ENCODE measurements around a stretch of chr9.

GRCh38 chr9:37963963-37964814 lies 60.3 kb upstream of the SLC25A51 start:
- RAMPAGE, long total RNA: no peak
- RRBS: no CpG with 5 or more reads among the region's 16 CpGs
PRO-cap:
- standard: no peak
- CoPRO, capped RNA only, 2 experiments: no peak in any of the 2 experiments
- CoPRO, capped and uncapped RNA, 2 experiments: no peak in any of the 2 experiments
- CoPRO, uncapped RNA only, 2 experiments: no peak in any of the 2 experiments
CAGE:
- cytosol, long polyA plus RNA: no peak
- long polyA plus RNA: no peak
- nucleolus, long total RNA: no peak
- nucleus, long polyA plus RNA: no peak

DNA sequence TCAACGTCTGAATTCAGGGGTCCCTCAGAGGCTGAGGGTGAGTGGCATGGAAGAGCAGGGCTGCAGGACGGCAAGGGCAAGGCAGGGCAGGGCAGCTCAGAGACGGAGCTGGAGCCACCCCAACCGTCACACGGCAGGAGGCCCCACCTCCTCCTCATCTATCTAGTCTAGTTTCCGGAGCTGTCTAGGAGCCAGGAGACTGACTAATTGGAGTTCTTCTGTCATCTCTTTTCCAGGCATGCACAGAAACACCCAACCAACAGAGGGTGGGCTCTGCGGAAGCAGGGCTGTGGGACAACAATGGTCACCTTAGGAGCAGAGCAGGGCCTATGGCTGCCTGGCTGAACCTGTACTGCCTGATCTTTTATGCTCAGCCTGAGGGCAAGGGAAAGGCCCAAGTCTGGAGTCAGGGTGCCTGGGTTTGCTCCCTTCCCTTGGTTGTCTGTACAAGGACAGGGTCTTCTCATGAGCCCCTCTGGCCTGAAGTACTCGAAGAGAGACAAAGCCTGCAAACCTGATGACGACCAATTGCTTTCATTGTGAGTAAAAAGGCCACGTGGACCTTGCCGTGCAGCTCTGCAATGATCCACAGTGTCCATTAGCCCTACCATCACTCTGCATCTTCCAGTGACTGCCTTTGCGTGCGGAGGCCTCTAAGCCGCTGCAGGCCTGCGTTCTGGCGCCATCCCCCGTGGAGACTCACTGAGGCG lies 81.1 kb upstream of the SLC25A51 start:
- RAMPAGE, long total RNA: no peak
- RRBS: no CpG with 5 or more reads among the region's 18 CpGs
PRO-cap:
- standard: bidirectional peak, plus-strand start at position 165 of the sequence, minus-strand start at position 98 of the sequence
- CoPRO, capped RNA only, 2 experiments: peak in 1 of 2 experiments; most common plus-strand start position 295 of the sequence (in 1); most common minus-strand start position 98 of the sequence (in 1)
- CoPRO, capped and uncapped RNA, 2 experiments: no peak in any of the 2 experiments
- CoPRO, uncapped RNA only, 2 experiments: no peak in any of the 2 experiments
CAGE:
- cytosol, long polyA plus RNA: no peak
- long polyA plus RNA: no peak
- nucleolus, long total RNA: no peak
- nucleus, long polyA plus RNA: no peak

DNA sequence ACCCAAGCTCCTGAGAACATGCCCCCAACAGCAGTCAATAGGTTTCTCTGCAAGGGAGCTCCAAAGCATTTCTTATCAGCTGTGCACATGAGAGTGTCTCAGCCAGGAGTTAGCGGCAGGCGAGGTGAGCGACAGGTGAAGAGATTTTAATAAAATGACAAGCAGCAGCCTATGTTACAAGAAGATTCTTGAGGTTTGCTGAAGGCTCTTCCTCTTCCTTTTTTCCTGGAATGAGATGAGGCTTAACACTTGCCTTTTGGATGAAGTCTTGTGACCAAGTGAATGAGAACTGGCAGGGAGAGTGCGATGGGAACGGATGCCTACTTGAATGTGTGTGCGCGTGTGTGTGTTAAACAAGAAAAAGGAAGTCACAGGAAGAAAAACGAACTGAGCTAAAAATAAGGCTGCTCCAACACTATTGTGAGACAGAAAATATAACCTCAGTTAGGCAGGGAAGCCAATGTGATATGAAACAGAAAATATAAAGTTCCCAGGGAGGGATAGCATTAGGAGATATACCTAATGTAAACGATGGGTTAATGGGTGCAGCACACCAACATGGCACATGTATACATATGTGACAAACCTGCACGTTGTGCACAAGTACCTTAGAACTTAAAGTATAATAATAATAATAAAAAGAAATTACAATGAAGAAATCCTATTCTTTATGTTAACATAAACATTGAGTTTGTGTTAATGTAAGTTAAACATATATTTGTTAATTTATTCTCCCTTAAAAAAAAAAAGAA lies 75.9 kb downstream of the SHB start:
- RAMPAGE, long total RNA: no peak
- RRBS: no CpG with 5 or more reads among the region's 10 CpGs
PRO-cap:
- standard: no peak
- CoPRO, capped RNA only, 2 experiments: no peak in any of the 2 experiments
- CoPRO, capped and uncapped RNA, 2 experiments: no peak in any of the 2 experiments
- CoPRO, uncapped RNA only, 2 experiments: no peak in any of the 2 experiments
CAGE:
- cytosol, long polyA plus RNA: no peak
- long polyA plus RNA: no peak
- nucleolus, long total RNA: no peak
- nucleus, long polyA plus RNA: no peak

DNA sequence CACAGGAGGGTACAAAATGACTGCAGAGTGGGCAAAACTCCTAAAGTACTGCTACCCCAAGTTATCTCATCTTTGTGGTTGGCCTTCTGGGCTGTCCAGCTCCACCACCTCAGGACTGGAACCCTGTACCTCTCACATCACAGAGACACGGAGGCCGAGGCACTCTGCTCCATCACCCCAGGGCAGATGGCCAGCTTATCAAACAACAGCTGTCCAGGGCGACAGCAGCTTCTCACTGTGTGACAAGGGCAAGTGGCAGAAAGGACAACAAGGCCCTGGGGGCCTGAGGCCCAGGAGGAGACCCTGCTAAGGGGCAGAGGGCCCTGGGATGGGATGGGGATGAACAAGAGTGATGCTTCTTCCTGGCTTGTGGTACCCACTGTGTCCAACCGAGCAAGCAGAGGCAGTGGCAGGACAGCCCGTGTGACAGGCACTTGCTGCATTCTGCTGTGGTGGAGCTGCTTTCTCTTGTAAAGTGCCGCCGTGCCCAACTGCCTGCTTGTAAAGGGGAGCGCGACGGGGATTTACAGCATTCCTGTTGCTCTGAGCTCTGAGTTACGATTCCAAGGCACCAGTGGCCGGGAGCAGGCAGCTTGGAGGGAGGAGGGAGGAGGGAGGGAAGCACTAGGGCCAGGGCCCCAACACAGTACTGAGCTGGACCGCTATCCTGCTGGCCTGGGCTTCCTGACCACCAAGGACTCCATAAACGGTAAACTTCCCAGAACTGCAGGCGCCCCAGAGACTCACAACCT lies 71.2 kb downstream of the SHB start:
- RAMPAGE, long total RNA: no peak
- RRBS: no CpG with 5 or more reads among the region's 15 CpGs
PRO-cap:
- standard: no peak
- CoPRO, capped RNA only, 2 experiments: no peak in any of the 2 experiments
- CoPRO, capped and uncapped RNA, 2 experiments: no peak in any of the 2 experiments
- CoPRO, uncapped RNA only, 2 experiments: no peak in any of the 2 experiments
CAGE:
- cytosol, long polyA plus RNA: no peak
- long polyA plus RNA: no peak
- nucleolus, long total RNA: no peak
- nucleus, long polyA plus RNA: no peak

- RAMPAGE, long total RNA: no peak
- RRBS: no CpG with 5 or more reads among the region's 16 CpGs
PRO-cap:
- standard: no peak
- CoPRO, capped RNA only, 2 experiments: no peak in any of the 2 experiments
- CoPRO, capped and uncapped RNA, 2 experiments: no peak in any of the 2 experiments
- CoPRO, uncapped RNA only, 2 experiments: no peak in any of the 2 experiments
CAGE:
- cytosol, long polyA plus RNA: no peak
- long polyA plus RNA: no peak
- nucleolus, long total RNA: no peak
- nucleus, long polyA plus RNA: no peak
Observed at GRCh38 chr9:38017130-38017975, 51.7 kb downstream of the SHB start.

DNA sequence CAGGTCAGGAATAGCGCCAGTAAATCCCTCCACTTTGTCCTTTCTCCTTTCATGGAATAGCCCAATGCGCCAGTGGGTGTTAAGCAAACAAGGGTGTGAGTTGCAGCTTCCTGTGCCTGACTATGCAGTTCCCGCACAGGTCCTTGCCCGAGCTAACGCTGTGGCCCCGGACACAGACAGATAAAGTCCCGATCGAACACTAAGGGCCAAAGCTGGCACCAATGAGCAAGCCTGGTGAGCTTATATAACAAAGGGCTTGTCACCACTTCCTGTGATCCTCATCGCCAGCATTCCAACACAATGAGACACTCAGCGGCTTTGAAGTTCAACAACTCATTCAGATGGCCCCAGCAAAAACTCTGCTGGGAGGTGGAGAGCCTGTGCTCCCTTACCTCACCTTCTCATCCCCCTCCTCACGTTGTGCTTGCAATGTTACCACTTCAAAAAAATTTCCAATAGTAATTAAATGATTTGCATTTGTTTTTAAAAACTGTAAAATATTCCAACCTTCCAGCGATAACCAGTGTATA lies 21.3 kb downstream of the SHB start:
- RAMPAGE, long total RNA: no peak
- RRBS: no CpG with 5 or more reads among the region's 12 CpGs
PRO-cap:
- standard: no peak
- CoPRO, capped RNA only, 2 experiments: no peak in any of the 2 experiments
- CoPRO, capped and uncapped RNA, 2 experiments: no peak in any of the 2 experiments
- CoPRO, uncapped RNA only, 2 experiments: no peak in any of the 2 experiments
CAGE:
- cytosol, long polyA plus RNA: no peak
- long polyA plus RNA: no peak
- nucleolus, long total RNA: no peak
- nucleus, long polyA plus RNA: no peak

GRCh38 chr9:38227686-38228090 lies 158.7 kb upstream of the SHB start:
- RAMPAGE, long total RNA: no peak
- RRBS: no CpG with 5 or more reads among the region's 9 CpGs
PRO-cap:
- standard: no peak
- CoPRO, capped RNA only, 2 experiments: no peak in any of the 2 experiments
- CoPRO, capped and uncapped RNA, 2 experiments: no peak in any of the 2 experiments
- CoPRO, uncapped RNA only, 2 experiments: no peak in any of the 2 experiments
CAGE:
- cytosol, long polyA plus RNA: no peak
- long polyA plus RNA: no peak
- nucleolus, long total RNA: no peak
- nucleus, long polyA plus RNA: no peak

DNA sequence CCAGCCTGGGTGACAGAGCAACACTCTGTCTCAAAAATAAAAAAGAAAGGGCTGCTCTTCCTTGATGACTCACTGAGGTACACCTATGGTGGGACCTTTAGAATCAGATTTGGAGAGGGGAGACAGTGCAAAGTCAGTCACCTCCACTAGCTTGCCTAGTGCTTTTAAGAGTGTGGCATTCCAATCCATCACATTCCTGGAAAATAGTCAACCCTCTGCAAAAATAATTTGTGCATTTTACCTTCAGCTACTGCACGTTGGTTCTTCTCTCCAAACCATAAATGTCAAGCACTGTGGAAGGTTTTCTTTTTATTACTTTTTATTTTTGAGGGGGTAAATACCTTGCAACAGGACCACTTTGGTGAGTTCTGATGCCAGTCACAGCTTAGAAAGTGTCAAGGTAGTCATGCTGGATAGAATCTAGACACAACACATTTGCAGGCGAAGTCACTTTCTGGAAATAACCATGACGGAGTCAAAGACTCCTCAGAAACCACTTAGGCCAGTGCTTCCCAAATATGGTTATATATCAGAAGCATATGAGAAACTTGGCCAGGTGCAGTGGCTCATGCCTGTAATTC lies 9.3 kb upstream of the ALDH1B1 start:
- RAMPAGE, long total RNA: no peak
- RRBS: no CpG with 5 or more reads among the region's 3 CpGs
PRO-cap:
- standard: no peak
- CoPRO, capped RNA only, 2 experiments: no peak in any of the 2 experiments
- CoPRO, capped and uncapped RNA, 2 experiments: no peak in any of the 2 experiments
- CoPRO, uncapped RNA only, 2 experiments: no peak in any of the 2 experiments
CAGE:
- cytosol, long polyA plus RNA: no peak
- long polyA plus RNA: no peak
- nucleolus, long total RNA: no peak
- nucleus, long polyA plus RNA: no peak

DNA sequence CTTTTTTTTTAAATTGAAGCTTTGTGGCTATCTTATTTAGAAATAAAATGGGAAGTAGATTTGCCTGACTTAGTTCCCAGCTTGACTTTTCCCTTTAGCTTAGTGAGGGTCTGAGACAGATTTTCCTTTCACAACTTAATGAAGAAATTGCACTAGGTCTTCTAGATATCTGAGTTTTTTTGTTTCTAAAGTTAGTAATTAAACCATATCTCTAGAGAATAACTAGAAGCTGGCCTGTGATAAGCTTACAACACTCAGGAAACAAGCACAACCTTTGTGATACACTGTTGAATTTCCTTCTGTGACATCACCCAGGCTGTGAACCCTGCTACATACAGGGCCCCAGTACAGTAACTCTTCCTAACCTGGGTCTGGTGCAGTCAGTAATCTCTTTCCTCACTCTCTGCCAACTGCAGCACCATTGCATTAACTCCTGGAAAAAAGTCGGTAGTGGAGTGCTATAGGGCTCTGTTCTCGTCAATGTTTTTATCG lies 10.5 kb upstream of the IGFBPL1 start:
- RAMPAGE, long total RNA: no peak
- RRBS: no CpG with 5 or more reads among the region's 3 CpGs
PRO-cap:
- standard: no peak
- CoPRO, capped RNA only, 2 experiments: no peak in any of the 2 experiments
- CoPRO, capped and uncapped RNA, 2 experiments: no peak in any of the 2 experiments
- CoPRO, uncapped RNA only, 2 experiments: no peak in any of the 2 experiments
CAGE:
- cytosol, long polyA plus RNA: no peak
- long polyA plus RNA: no peak
- nucleolus, long total RNA: no peak
- nucleus, long polyA plus RNA: no peak

- RAMPAGE, long total RNA: no peak
- RRBS: no CpG with 5 or more reads among the region's 6 CpGs
PRO-cap:
- standard: no peak
- CoPRO, capped RNA only, 2 experiments: no peak in any of the 2 experiments
- CoPRO, capped and uncapped RNA, 2 experiments: no peak in any of the 2 experiments
- CoPRO, uncapped RNA only, 2 experiments: no peak in any of the 2 experiments
CAGE:
- cytosol, long polyA plus RNA: no peak
- long polyA plus RNA: no peak
- nucleolus, long total RNA: no peak
- nucleus, long polyA plus RNA: no peak
Observed at GRCh38 chr9:38437420-38437905, 13.2 kb upstream of the IGFBPL1 start.

- RAMPAGE, long total RNA: no peak
- RRBS: no CpG with 5 or more reads among the region's 9 CpGs
PRO-cap:
- standard: no peak
- CoPRO, capped RNA only, 2 experiments: no peak in any of the 2 experiments
- CoPRO, capped and uncapped RNA, 2 experiments: no peak in any of the 2 experiments
- CoPRO, uncapped RNA only, 2 experiments: no peak in any of the 2 experiments
CAGE:
- cytosol, long polyA plus RNA: no peak
- long polyA plus RNA: no peak
- nucleolus, long total RNA: no peak
- nucleus, long polyA plus RNA: no peak
Observed at GRCh38 chr9:38649705-38650477, 29.5 kb upstream of the ANKRD18A start.

- RAMPAGE, long total RNA: no peak
- RRBS: no CpG with 5 or more reads among the region's 54 CpGs
PRO-cap:
- standard: bidirectional peak, plus-strand start at chr9:39809417, minus-strand start at chr9:39809282; bidirectional peak, plus-strand start at chr9:39809760, minus-strand start at chr9:39809764
- CoPRO, capped RNA only, 2 experiments: peak in 2 of 2 experiments; most common plus-strand start chr9:39809417 (in 2); most common minus-strand start chr9:39809263 (in 1)
- CoPRO, capped and uncapped RNA, 2 experiments: peak in 2 of 2 experiments; most common plus-strand start chr9:39809407 (in 1); most common minus-strand start chr9:39809277 (in 1)
- CoPRO, uncapped RNA only, 2 experiments: no peak in any of the 2 experiments
CAGE:
- cytosol, long polyA plus RNA: no peak
- long polyA plus RNA: no peak
- nucleolus, long total RNA: no peak
- nucleus, long polyA plus RNA: no peak
Observed at GRCh38 chr9:39809111-39810322, 454.0 kb downstream of the SPATA31A1 start.

DNA sequence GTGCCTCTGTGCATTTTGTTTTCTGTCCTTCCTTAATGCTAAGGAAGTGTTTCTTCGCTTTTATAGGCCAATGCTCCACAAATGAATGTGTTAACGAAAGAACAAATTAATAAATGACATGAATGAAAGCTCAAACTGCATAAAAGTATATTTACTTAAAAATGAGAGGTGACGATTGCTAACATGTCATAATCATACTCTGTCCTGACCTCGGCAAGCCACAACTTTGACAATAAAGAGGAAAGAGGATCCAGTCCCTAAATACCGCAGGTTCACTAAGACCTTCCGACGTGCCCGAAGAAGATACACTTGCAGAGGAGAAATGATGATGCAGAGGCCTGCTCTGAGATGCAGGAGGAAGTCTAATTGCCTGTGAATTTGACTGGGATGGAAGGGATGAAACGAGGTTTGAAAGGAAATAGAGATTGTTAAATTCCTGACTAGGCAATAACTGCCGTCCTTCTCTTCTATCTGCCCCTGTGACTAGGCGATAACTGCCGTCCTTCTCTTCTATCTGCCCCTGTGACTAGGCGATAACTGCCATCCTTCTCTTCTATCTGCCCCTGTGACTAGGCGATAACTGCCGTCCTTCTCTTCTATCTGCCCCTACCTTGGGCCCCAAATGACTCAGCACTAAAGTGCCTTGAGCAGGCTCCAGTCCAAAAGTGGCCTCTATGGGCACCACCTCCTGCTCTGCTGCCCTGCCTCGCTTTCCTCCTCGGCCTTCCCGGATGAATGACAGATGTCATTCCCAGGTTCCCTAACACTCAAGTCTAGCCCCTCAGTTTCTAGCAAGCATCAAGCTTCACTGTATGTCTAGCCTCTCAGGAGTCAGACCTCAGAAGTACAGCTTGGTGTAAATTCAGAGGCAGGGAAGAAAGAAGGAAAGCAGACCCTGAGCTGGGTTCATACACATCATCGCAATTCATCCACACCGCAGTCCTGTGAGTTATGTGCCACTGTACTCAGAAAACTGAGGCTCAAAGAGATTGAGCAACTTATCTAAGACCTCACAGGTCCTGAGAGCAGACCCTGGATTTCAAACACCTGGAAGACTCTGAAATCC lies 189.2 kb downstream of the FOXD4L6 start:
- RAMPAGE, long total RNA: no peak
- RRBS: no CpG with 5 or more reads among the region's 20 CpGs
PRO-cap:
- standard: unidirectional peak, minus-strand start at position 234 of the sequence
- CoPRO, capped RNA only, 2 experiments: peak in 2 of 2 experiments; most common plus-strand start position 636 of the sequence (in 1); most common minus-strand start position 368 of the sequence (in 1)
- CoPRO, capped and uncapped RNA, 2 experiments: no peak in any of the 2 experiments
- CoPRO, uncapped RNA only, 2 experiments: no peak in any of the 2 experiments
CAGE:
- cytosol, long polyA plus RNA: no peak
- long polyA plus RNA: no peak
- nucleolus, long total RNA: no peak
- nucleus, long polyA plus RNA: no peak

DNA sequence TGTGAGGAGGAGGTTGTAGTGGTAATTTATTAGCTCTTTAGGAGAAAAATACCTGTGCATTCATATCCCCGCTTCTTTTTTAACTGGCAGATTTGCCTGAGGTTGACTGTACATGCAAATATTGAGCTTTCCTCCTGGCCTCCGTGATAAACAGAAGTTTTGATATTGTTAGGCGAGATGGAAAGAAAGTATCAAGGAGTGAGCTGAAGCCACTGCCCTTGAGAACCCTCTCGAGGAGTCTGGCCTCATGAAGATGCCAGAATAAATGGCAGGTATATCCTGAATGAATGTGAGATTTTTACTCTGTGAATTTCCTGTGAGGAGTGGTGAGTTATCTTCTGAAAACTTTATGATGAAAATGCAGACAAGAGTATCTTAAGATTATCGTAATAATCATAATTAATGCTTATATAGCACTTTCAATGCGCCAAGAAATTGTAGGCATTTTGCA lies 135.3 kb downstream of the FOXD4L6 start:
- RAMPAGE, long total RNA: no peak
- RRBS: no CpG with 5 or more reads among the region's 6 CpGs
PRO-cap:
- standard: no peak
- CoPRO, capped RNA only, 2 experiments: no peak in any of the 2 experiments
- CoPRO, capped and uncapped RNA, 2 experiments: no peak in any of the 2 experiments
- CoPRO, uncapped RNA only, 2 experiments: no peak in any of the 2 experiments
CAGE:
- cytosol, long polyA plus RNA: no peak
- long polyA plus RNA: no peak
- nucleolus, long total RNA: no peak
- nucleus, long polyA plus RNA: no peak

GRCh38 chr9:41150234-41150578 lies 21.7 kb upstream of the FOXD4L6 start:
- RAMPAGE, long total RNA: no peak
- RRBS: no CpG with 5 or more reads among the region's 15 CpGs
PRO-cap:
- standard: no peak
- CoPRO, capped RNA only, 2 experiments: no peak in any of the 2 experiments
- CoPRO, capped and uncapped RNA, 2 experiments: no peak in any of the 2 experiments
- CoPRO, uncapped RNA only, 2 experiments: no peak in any of the 2 experiments
CAGE:
- cytosol, long polyA plus RNA: no peak
- long polyA plus RNA: no peak
- nucleolus, long total RNA: no peak
- nucleus, long polyA plus RNA: no peak

- RAMPAGE, long total RNA: no peak
- RRBS: no CpG with 5 or more reads among the region's 44 CpGs
PRO-cap:
- standard: no peak
- CoPRO, capped RNA only, 2 experiments: no peak in any of the 2 experiments
- CoPRO, capped and uncapped RNA, 2 experiments: no peak in any of the 2 experiments
- CoPRO, uncapped RNA only, 2 experiments: no peak in any of the 2 experiments
CAGE:
- cytosol, long polyA plus RNA: no peak
- long polyA plus RNA: no peak
- nucleolus, long total RNA: no peak
- nucleus, long polyA plus RNA: no peak
Observed at GRCh38 chr9:41234761-41235582, 45.9 kb upstream of the ZNG1F start.

DNA sequence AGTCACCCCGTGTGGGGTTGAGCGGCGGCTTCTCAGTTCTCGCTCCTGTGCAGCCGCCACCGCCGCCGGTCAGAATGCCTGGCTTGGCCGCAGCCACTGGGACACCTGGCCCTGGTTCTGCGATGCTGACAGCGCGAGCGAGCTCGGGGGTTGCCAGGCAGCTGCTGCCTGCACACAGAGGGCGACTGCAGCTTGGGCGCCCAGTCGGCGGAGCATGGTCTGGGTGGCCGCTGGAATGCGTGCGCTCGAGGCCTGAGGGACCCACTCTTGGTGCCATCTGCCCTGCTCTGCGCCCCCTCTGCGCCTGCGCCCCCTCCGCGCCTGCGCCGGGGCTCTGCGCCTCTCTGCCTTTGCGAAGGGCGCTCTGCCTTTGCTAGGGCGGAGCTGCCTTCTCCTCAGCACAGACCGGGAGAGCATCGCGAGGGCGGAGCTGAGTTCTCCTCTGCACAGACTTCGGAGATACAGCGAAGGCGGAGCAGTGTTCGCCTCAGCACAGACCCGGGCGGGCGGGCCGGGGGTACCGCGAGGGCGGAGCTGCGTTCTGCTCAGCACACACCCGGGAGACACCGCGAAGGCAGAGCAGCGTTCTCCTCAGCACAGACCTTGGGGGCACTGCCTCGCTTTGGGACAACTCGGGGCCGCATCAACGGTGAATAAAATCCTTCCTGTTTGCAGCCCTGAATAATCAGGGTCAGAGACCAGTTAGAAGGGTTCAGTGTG lies 84.8 kb upstream of the ZNG1F start:
- RAMPAGE, long total RNA: no peak
- RRBS: no CpG with 5 or more reads among the region's 57 CpGs
PRO-cap:
- standard: no peak
- CoPRO, capped RNA only, 2 experiments: no peak in any of the 2 experiments
- CoPRO, capped and uncapped RNA, 2 experiments: no peak in any of the 2 experiments
- CoPRO, uncapped RNA only, 2 experiments: no peak in any of the 2 experiments
CAGE:
- cytosol, long polyA plus RNA: no peak
- long polyA plus RNA: no peak
- nucleolus, long total RNA: no peak
- nucleus, long polyA plus RNA: no peak